NALM6 (cell line): ENCODE results near the genes PGBD5 and EXOC8.

DNA sequence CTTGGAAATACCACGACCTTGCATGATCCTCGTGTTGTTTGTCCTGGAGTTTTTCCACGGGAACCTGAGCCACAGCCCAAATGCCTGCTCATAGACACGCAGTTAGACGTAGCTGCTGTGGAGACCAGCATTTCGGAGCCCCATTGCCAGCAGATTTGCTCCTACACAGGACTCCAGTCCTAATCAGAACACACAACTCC is 163.2 kb downstream of the GALNT2 start:
- PRO-cap = no peak

DNA sequence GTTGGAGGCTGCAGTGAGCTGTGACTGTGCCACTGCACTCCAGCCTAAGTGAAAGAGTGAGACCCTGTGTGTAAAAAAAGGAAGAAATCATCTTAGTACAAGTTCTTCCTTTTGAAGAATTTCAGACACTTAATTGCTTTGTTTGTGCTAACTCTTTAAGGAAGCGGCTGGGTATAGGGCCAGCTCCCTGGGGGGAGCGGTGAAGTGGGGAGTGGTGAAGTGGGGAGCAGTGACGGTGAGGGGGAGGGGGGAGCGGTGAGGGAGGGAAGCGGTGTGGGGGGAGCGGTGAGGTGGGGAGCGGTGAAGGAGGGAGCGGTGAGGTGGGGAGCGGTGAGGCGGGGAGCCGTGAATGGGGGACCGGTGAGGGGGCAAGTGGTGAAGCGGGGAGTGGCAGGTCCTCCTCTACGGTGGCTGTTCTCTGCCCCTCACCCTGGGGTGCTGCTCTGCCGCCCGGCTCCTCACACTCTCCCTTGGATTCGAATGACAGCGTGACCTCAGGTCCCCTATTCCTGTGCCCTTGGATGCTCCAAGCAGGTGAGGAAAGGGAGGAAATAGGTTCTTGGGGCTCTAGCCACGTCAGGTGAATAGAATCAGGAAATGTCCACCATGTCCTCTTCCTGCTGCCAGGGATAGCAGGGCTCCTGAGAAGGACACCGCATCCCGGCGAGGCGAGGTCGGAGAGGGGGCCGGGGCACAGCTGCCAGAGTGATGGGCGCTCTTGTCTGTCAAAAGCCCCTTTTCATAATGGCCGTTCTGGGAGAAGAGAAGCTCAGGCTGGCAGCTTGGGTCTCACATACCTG is 134.3 kb downstream of the PGBD5 start:
- PRO-cap = no peak

DNA sequence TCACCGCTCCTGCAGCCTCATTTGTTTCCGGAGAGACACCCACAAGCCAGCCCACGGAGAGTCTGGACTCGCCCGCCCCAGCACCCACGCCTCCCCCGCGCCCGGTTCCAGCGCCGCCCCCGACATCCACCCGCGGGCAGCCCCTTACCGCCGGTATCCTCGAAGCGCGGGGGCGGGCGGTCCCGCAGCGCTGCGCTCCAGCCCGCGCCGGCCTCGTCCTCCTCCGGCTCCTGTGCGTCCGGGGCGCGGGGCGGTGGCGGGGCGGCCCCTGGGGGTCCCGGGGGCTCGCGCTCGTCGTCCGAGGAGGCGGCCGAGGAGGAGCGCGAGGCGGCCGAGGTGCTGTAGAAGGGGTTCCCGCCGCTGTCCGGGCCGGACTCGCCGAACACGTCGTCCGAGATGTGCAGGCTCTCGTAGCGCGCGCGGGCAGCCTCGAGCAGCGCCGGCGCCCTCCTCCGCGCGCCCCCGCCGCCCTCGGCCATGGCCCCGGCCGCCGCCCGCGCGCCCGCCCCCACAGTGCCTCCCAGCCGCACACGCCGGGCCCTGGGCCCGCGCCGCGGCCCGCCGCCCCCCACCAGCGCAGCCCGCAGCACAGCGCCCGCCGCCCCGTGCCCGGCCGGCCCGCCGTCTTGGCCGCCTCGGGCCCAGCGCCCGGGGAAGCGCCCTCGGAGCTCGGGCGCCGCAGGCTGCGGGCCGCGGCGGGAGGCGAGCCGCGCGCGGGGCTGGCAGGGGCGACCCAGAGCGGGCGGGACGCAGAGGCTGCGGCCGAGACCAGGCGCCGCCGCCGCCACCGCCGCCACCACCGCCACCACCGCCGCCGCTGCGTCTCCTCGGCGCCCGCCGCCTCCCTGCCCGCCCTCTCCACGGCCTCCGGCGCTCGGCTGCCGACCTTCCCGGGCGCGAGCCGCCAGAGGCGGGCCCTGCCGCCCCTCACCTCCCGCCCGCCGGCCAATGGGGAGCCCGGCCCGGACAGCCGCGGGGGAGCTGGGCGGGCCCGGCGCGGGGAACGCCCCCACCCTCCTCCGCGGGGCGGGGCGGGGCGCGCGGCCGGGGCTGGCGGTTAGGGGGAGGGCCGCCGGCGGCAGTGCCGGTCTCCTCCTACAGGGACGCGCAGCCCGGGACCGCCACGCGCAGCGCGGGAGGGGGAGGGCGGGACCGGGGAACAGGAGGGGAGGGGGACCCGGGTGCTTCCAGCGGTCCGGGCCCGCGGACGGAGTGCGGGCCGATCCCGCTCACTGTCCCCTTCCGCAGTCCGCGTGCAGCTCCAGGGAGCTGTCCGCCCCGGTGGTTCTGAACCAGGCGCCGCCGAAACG is at the start of gene PGBD5:
PGBD5 (minus strand) TSS at position 883 of the 1,310 bp plus-strand sequence.
- PRO-cap = bidirectional peak, plus-strand start at position 506 of the sequence, minus-strand start at position 453 of the sequence; bidirectional peak, plus-strand start at position 1,088 of the sequence, minus-strand start at position 862 of the sequence

- PRO-cap = no peak
Observed at GRCh38 chr1:230938115-230938947, 40.3 kb downstream of the TTC13 start.

DNA sequence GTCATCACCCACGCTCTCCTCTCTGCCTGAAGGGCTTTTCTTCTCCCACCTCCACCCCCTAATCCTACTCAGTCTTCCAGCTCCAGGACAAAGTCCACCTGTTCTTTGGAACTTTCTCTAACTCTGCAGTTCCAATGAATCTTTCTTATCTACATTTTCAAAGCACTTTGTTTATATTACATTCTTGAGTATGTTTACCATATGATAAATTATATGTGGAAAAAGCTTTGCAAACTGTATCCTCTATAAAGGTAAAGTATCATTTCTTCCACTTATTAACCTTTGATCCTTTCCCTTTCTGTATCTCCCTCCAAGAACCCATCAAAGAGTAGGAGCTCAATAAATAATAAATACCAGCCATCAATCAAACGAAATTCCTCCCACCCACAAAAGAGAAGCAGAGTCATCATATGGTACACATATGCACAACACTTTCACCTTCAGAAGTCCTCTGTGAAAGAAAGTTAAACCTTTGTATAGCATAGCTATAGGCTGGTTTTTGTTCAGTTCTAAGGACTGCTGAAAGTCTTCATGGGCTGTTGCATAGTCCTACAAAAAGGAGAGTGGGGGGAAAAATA is 39.6 kb downstream of the TTC13 start:
- PRO-cap = no peak

- PRO-cap = no peak
Observed at GRCh38 chr1:231040904-231041543, 970 bp upstream of the FAM89A start.

GRCh38 chr1:231336730-231337348 is 813 bp downstream of the EXOC8 start:
- PRO-cap = no peak

DNA sequence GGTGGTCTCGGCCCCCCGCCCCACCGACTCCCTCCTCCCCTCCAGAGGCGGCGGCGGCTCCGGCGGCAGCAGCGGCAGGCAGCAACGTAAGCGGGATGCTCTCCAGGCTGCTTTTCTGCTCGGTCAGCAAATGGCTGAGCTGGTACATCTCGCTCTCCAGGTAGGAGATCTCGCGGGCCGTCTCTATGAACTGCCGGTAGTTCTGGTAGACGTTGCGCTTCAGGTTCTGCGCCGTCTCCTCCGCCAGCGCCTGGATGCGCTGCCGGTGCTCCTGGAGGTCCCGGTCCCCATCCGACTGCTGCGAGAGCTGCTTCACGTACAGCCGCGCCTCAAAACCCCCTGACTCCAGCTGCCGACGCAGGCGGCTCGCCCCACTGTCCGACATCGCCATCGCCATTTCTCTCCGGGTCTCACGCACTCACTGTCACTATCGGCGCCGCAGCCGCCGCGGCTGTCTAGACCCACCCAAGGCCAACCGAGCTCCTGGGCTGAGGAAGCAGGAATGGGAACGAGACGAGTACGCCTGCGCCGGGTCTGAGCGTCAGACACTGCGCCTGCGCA is at the start of gene EXOC8:
EXOC8 (minus strand) TSS at position 504 of the 561 bp plus-strand sequence.
- PRO-cap = bidirectional peak, plus-strand start at position 234 of the sequence, minus-strand start at position 115 of the sequence; bidirectional peak, plus-strand start outside the sequence, minus-strand start at position 504 of the sequence

DNA sequence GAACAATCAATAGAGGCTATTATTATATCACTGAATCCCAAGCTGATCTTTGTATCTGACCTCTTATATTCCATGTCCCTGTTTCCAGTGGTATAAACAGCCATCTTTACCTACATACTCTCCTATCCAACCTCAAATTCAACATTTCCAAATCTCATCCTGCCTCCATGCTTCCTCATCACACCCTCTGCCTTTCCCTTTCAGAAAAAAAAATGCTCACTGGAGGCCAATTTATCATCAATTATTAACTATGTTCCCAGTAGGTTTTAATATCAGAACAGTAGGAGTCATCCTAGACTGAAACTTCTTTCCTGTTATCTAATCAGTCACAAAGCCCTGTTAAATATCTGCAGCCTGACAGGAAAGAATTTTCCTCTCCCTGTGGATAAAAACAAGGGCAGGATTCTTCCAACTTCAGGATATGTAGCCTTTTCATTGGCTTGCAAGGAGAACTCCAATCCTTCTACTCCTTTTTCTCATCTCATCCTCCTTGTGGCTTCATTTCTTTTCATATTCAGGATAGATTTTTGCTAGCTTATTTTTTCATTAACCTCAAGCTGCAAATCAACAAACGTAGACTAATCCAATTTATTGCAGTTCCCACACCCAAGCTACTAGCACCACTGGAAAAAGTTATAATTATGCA is 28.4 kb downstream of the EGLN1 start:
- PRO-cap = no peak

GRCh38 chr1:231558733-231559092 is 30.2 kb downstream of the TSNAX start:
- PRO-cap = no peak

DNA sequence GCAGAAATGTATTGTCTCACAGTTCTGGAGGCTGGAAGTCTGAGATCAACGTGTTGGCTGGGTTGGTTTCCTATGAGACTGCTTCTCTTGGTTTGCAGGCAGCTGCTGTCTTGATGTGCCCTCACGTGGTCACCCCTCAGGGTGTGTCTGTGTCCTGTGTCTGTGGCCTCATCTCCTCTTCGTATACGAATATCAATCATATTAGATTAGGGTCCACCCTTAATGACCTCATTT is 21.2 kb upstream of the DISC1 start:
- PRO-cap = no peak

DNA sequence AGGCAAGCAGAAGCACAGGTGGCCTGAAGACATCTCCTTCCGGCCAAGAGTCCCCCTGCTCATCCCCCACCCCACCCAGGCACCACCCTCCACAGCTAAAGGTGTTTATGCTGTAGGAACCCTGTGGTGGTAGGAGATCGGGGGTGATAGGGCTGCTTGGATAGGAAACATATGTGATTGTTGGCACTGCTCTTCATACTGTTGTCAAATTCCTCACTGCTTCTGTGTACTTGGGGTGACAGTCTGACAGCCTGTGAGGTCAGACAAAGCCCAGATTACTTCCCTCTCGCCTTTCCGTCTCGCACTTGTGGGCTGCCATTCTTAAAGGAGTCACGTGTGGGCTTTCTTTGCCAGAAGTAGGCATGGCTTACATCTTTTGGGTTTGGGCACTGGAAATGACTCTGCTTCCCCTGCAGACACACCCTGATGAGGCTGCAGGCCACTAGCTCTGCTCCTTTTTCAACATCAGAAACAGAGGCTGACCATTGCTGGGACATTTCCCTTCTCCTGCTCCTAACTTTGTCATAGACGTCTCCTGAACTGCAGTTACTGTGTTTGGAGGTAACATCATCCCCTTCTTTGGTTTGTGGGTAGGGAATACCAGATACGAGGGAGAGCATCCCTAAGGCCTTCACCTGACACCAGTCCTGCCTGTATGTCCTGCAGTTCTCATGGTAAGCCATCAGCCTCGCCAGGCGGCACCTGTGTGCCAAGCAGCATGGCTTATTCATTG is 363.9 kb downstream of the DISC1 start:
- PRO-cap = no peak

GRCh38 chr1:232322144-232322777 is 307.7 kb downstream of the SIPA1L2 start:
- PRO-cap = no peak

DNA sequence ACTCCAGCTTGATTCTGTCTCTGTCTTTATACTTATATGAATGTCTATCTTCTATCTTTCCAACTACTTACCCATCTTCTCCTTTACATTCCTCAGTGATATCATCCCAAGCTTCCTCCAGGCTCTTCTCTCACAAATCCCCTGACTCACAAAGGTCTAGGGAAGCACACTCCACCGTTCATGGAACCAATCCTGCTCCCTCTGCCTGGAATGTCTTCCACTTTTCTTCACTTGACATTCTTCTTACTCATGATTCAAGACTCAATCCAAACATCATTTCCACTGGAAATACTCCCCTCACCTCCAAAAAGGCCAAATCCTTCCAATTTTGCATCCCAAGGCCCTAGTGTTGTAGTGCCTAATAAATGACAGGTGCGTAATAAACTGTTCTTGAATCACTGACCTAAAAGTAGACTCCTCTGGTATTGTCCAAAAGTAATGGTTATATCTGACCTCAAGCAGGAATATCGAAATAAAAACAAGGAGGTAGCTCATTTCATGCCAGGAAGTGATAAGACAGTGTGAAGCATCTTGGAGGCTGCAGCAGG is 132.1 kb downstream of the SIPA1L2 start:
- PRO-cap = no peak

DNA sequence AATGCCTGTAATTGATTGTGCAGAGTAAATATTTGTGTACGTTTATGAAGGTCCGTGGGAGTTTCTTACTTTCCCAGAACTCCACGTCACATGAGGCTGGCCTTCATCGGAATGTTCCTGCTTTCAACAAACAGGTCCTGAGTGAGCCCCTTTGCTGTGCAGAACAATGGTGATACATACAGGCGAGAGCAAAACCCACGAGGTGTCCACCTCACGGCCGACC is 2.6 kb upstream of the SIPA1L2 start:
- PRO-cap = no peak

- PRO-cap = no peak
Observed at GRCh38 chr1:232704684-232705274, 74.8 kb upstream of the SIPA1L2 start.

- PRO-cap = no peak
Observed at GRCh38 chr1:232745534-232745769, 59.8 kb upstream of the MAP10 start.

DNA sequence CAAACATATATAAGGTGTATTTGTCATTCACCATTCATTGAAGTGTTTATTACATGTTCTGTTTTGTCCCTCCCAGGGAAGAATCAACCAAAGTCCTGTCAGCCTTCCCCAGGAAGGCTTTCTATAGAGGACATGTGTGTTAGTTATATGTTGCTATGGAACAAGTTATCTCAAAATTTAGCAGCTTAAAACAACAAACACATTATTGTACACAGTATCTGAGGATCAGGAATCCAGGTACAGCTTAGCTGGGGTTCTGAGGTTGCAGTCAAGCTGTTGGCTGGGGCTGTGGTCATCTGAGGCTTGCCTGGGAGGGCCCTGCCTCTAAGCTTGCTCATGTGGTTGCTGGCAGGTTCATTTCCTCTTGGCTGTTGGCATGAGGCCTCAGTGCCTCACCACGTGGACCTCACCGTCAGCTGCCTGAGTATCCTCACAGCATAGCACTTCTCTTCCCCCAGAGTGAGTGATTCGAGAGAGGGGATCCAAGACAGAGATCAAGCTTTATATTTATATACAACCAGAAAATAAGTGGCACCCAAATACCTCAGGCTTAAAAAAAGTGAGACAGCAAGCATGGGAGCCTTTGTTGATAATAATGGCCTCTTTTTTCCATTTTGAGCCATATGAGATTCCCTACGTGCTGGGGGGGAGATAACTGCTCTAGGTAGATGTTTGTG is 18.5 kb downstream of the NTPCR start:
- PRO-cap = no peak

- PRO-cap = no peak
Observed at GRCh38 chr1:233257795-233258847, 37.4 kb downstream of the PCNX2 start.

DNA sequence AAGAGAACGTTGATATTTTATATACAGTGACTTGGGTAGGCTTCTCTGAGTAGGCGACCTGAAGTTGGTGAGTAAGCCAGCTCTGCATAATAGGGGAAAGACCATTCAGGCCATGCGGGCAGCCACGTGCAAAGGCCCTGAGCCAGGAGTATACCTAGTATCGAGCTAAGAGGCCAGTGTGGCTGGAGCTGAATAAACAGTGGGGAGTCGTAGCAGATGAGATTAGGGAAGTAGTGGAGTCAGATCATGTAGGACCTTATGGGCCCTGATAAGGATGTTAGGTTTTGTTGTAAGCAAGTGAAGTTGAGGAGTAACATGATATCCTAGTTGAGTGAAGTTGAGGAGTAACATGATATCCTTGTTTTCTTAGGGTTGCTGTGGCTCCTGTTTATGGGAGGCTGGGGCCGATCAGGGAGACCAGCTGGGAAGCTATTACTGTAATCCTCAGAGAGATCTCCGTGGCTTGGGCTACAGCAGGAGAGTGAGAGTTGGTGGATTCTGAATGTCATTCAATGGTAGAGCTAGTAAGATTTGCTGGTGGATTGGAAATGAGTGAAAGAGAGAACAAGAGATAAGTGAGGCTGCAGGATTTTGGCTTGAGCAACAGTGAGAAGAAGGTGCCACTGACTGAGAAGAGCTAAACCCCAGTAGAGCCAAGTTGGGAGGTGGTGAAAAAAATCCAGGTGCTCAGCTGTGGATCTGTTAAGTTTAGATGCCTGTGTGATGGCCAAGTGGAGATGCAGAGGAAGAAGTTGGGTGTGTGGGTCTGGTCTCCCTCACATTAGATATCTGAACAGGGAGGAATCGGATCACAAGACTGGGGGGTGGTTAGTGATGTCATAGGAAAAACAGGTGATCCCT is 22.2 kb downstream of the KCNK1 start:
- PRO-cap = no peak